Astrocyte (in vitro differentiated cells and primary cell): ENCODE measurements around the gene DEFB116.

GRCh38 chr20:25281612-25282259 lies 33.9 kb downstream of the PYGB start:
- PRO-cap: no peak
- RRBS, 2 experiments: no CpG with 5 or more reads among the region's 28 CpGs

GRCh38 chr20:25310183-25311245 lies 62.6 kb downstream of the PYGB start:
- PRO-cap: no peak
- RRBS, 2 experiments: 7 to 44% methylated on average over 2 of the region's 12 CpGs

GRCh38 chr20:25317621-25318073 lies 69.8 kb downstream of the PYGB start:
- PRO-cap: no peak
- RRBS, 2 experiments: no CpG with 5 or more reads among the region's 12 CpGs

DNA sequence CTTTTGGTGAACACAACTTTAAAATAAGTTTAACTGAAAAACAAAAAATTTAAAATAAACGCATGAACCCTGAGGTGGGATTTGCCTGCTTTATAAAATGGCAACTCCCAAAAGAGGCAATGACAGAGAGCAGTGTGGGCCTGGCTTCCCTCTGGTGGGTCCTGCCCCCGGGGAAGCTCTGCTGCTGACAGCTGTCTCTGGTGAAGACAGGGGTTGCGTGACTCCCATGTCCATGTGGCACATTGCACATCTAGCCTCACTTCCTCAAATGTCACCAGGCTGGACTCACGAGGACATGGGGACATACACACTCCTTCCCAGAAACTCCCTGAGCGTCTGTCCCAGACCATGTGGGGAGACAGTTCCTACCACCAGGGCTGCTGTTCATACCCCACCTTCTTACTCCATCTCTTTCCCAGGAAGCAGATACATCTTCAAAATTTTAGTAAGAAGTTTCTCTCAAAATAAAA lies 66.2 kb downstream of the ABHD12 start:
- PRO-cap: no peak
- RRBS, 2 experiments: no CpG with 5 or more reads among the region's 5 CpGs

DNA sequence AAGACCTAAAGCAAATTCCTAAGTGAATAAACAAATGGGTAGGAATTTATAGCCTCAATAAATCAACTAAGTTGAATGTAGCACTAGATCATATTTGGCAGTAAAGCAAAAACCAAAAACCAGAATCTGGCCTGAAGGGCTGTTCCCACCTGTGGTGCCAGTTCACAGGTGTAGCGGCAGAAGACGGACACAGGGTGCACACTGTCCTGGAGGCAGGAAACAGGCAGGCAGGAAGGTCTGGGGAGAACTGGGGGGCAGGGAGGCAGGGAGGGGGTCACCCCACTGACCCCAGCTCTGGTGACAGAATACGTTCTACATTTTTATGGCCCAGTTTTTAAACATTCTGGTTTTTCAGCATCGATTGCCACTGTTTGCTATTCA lies 36.5 kb downstream of the ABHD12 start:
- PRO-cap: no peak
- RRBS, 2 experiments: no CpG with 5 or more reads among the region's 4 CpGs

DNA sequence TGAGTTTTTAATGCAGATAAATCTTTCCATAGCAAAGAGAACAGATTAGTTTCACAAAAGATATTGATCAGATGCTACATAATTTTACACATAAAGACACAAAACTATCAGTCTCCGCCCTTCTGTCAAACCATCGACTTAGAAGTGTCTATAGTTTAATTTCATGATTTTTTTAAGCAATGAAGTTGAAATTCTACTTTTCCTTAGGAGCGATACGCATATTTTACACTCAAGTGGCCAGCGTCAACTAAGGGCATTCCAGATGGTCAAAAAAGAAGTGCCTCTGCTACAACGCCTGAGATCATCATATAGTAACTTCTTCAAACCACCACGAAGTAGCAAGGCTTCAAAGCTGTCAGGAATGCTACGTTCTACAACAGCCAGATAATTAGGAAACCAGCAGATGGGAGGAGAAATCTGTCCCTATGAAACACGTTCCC lies 1.4 kb downstream of the ABHD12 start:
- PRO-cap: no peak
- RRBS, 2 experiments: no CpG with 5 or more reads among the region's 9 CpGs

GRCh38 chr20:25408737-25409388 lies 1.4 kb downstream of the GINS1 start:
- PRO-cap: no peak
- RRBS, 2 experiments: no CpG with 5 or more reads among the region's 6 CpGs

DNA sequence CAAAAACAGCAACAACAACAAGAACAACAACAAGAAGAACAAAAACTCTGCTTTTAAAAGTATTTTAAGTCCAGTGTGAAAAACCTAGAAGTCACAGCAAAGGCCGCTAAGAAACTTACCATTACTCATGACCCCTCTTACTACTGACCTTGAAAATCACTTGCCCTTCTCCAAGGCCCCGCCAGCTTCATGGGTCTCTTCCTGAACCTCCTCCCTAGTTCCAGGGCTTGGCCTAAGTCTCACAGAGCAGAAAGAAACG lies 942 bp downstream of the NINL start:
- PRO-cap: no peak
- RRBS, 2 experiments: no CpG with 5 or more reads among the region's 3 CpGs

DNA sequence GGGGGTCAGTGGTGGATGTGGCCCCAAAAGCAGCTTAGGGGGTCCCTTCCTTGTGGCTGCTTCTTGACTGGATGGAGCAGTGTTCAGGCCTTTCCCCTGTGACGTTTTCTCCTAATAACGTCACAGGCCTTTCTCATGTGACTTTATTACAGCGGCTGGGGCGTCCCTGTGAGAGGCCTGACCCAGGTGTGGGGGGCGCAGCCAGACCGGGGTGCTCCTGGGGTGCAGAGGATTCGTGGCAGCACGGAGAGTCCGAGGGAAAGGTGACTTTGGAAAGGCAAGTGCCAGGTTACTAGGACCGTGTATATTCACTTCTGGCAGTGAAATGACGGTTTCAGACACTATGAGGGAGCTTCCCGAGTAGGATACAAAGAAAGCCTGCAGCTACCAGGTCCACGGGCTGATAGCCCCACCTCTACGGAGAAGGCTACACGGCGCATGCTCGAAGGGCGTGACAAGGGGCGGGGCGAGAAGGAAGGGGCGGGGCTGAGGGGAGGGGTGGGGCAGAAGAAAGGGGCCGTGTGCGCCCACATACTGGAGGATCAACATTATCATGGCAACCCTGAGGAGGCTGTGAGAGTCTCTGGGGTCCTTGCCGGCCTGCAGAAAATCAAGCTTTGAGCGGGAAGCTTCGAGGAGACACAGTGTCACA lies 54.2 kb upstream of the ZNF337 start:
- PRO-cap: no peak
- RRBS, 2 experiments: no CpG with 5 or more reads among the region's 26 CpGs

DNA sequence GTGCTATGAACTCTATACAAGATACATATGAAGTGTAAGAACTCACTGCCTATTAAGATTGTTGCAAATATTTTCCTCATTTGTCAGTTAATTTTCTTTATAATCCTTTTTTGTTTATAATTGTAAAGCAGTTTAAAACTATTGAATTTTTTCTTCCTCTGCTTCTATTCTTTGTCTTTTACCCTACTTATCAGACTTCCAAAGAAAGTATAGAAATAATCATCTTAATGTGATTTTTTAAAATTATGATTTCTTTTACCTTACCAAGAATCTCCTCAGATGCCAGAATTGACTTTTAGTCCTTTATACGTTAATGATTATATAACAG lies 1768.4 kb upstream of the DEFB115 start:
- PRO-cap: no peak
- RRBS, 2 experiments: no CpG with 5 or more reads among the region's 1 CpG

GRCh38 chr20:29753233-29753760 lies 1504.2 kb upstream of the DEFB115 start:
- PRO-cap: no peak
- RRBS, 2 experiments: no CpG with 5 or more reads among the region's 20 CpGs

DNA sequence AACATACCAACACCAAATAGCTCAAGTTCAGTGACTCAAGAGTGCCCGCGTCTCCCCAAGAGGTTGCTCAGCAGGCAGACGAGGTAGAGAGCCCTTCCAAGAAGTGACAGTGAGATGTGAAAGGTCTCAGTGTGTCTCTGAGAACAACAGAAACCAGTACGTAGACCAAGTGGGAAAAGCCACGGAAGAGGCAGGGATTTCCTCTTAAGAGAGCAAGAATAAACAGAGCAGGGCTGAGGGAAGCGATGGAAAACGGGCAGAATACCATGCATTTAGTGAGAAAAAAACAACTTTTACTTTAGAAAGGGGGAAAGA lies 516.0 kb upstream of the DEFB115 start:
- PRO-cap: no peak
- RRBS, 2 experiments: no CpG with 5 or more reads among the region's 7 CpGs

GRCh38 chr20:31308479-31308823 lies at the start of gene DEFB116:
Gene DEFB116, minus strand, starts transcription at chr20:31308585.
- PRO-cap: no peak
- RRBS, 2 experiments: no CpG with 5 or more reads among the region's 4 CpGs

- PRO-cap: no peak
- RRBS, 2 experiments: 95% methylated on average over 2 of the region's 6 CpGs; no CpG with 5 or more reads in 1 of the 2 experiments
Measured at GRCh38 chr20:31570207-31570832, 23.1 kb downstream of the MCTS2 start.

DNA sequence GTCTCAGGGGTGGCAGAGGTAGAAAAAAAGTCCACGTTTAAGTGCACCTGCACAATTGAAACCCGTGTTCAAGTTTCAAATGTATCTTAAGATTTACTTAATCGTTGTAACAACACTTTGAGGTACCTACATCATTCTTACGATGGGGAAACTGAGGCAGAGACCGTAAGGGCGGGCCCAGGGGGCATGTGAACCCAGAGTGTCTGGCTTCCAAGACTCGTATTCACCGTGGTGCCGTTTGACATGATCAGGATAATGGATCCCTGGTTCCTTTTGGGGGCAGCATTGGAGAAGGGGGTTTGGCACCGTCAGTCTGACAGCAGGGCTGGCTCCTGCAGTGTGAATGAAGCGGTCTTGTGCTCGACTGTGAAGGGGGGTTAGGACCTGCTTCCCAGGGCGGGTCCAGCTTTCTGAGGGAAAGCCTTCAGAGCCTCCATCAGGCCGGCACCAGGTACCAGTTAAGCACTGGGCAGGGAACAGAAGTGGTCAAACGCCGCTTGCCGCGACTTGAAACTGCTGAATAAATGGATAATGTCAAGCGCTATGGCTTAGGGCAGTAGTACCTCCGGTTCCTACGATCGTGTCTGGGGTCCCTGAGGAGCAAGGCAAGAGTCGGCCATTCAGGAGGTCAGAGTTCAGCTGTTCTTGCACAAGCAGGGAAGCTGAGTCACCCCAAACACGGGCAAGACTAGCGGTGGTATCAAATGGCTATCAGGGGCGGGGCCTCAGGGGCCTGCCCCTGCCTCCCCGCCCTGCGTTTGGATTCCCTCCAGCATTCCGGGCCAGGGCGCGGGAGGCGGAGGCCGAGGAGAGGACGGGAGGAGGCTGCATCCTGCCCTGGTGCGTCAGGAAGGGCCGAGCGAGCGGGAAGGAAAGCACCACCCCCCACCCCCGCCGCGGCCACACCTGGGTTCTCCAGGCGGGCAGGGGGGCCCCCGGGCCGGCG lies 25.3 kb downstream of the MCTS2 start:
- PRO-cap: bidirectional peak, plus-strand start at position 775 of the sequence, minus-strand start at position 586 of the sequence
- RRBS, 2 experiments: 0% methylated on average over 3 of the region's 45 CpGs; no CpG with 5 or more reads in 1 of the 2 experiments

GRCh38 chr20:31573182-31574267 lies 26.3 kb downstream of the MCTS2 start:
- PRO-cap: bidirectional peak, plus-strand start at chr20:31573521, minus-strand start at chr20:31573238
- RRBS, 2 experiments: 2 to 6% methylated on average over 6 of the region's 51 CpGs

DNA sequence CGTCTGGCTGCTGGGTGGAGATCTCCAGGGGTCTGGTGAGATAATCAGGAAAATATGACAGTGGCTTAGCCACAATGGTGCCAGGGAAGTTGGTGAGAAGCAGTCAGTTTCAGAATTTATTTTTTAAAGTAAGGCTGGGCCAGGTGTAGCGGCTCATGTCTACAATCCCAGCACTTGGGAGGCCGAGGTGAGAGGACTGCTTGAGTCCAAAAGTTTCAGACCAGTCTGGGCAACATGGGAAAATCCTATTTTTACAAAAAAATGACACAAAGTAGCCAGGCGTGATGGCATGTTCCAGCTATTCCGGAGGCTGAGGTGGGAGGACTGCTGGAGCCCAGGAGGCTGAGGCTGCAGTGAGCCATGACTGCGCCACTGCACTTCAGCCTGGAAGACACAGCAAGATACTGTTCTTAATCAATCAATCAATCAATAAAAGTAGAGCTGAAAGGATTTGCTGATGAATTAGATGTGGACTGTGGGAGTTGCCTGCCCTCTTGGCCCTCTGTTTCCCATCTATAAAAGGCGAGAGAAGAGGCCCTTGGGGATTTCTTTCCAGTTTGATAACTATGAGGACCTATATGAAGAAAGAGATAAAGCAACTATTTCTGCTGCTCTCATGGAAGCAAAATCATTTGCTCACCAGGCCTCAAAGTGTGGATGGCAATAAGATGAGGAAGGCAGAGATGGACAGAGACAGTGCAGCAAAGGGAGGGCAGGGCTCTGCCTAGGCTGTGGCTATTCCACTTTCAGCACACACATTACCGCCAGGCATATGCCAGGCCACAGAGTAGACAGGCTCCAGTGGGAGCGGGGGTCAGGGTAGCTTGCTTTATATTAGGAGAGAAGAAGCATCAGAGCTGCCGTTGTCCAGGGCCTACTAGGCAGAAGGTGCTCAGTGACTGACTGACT lies 41.2 kb downstream of the BCL2L1 start:
- PRO-cap: no peak
- RRBS, 2 experiments: no CpG with 5 or more reads among the region's 10 CpGs

DNA sequence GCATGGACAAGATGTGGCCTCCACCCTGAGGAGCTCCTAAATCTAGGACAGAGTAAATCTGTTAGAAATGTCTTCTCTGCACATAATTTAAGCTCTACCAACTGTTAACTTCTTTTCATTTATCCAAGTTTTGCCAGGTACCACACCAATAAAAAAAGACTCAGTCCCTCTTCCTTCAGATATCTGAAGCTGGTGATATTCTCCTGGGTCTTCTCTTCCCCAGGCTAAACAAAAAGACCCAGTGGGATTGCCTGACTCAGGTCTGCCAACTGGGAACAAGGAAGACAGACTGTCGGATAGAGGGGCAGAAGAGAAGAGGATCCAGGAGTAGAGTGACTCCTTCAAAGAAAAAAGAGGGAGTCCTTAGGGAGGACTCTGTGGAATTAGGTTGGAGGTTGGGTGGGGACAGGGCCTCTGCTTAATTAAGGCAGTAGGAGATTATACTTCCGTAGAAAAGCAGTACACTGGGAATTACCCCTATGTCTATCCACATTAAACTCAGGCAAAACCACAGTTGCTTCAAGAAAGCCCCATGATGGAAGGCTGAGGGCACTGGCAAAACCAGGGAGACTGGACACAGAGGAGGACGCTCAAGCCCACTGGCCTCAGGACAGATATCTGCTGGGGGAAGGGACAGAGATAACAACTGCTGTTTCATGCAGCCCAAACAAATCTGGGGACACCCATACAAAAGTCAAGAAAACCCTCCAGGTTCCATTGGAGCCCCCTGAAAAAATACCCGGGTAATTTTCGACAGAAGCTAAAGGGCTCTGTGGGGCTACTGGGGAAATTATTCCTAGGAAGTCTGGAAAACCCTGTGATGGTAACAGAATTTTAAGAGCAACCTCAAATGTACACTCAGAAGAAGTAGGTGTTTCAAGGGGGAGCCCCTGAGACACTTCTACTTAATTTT lies 5.7 kb downstream of the BCL2L1 start:
- PRO-cap: no peak
- RRBS, 2 experiments: no CpG with 5 or more reads among the region's 5 CpGs

- PRO-cap: no peak
- RRBS, 2 experiments: no CpG with 5 or more reads among the region's 24 CpGs
Measured at GRCh38 chr20:31833707-31834399, 11.6 kb downstream of the FOXS1 start.

GRCh38 chr20:32057038-32057609 lies 5.1 kb downstream of the HCK start:
- PRO-cap: no peak
- RRBS, 2 experiments: no CpG with 5 or more reads among the region's 7 CpGs